Mesenchymal stem cell of Wharton's jelly (primary cell): ENCODE measurements around the genes VTCN1, GDAP2 and NBPF8.

- CAGE, long polyA plus RNA, result no peak
Measured at GRCh38 chr1:117210813-117211401, at the start of gene VTCN1. Gene VTCN1, minus strand, starts transcription at chr1:117210927.

DNA sequence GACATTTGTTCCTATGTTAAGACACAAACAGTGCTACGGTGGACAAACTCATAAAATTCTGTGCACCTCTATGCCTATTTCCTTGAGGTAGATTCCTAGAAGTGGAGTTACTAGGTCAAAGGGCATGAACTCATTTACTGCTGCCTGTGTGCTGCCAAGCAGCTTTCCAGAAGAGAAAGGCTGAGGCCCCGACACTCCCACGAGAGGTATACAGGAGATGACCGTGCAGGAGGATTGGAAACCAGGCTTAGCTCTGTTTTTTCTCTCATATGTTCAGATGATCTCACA, 34.3 kb upstream of the TENT5C start:
- CAGE, long polyA plus RNA, result no peak

- CAGE, long polyA plus RNA, result no peak
Measured at GRCh38 chr1:117599876-117600316, 6.0 kb upstream of the TENT5C start.

DNA sequence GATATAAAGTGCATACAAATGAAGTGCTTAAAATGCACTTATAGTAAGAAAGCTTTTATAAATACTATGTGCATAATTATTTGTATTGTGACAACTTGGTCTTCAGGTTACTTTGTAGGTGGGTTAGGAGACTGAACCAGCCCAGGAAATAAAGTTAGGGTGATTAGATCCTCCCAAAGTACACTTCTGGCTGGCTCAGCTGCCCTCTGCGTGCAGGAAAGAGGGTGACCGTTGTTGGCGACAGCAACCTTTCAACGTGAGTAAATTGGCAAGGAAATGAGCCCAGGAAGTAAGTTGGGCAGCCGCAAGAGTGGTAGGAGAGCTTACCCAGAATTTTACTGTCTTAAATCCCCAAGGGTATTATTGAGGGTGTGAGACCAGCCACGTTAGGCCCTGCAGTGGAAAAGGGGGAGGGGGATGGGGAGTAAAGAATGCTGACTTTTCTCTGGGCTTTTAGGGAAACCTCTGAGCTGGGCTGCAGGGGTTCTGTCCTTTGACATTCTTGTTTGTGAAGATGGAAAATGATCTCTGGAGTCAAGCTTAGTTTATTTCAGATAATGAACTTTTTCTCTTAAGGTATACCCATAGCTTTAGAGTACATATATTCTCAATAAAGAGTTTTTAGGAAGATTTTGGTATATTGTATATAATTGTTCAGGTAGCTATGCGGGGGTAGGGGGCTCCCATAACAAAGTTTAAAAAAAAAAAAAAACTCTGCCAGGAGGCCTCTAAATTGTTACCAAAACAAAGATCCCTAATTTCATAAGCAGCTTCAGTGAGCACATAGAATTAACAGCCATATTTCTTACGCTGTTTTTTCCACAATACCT, 1.8 kb downstream of the TENT5C start:
- CAGE, long polyA plus RNA, result no peak

DNA sequence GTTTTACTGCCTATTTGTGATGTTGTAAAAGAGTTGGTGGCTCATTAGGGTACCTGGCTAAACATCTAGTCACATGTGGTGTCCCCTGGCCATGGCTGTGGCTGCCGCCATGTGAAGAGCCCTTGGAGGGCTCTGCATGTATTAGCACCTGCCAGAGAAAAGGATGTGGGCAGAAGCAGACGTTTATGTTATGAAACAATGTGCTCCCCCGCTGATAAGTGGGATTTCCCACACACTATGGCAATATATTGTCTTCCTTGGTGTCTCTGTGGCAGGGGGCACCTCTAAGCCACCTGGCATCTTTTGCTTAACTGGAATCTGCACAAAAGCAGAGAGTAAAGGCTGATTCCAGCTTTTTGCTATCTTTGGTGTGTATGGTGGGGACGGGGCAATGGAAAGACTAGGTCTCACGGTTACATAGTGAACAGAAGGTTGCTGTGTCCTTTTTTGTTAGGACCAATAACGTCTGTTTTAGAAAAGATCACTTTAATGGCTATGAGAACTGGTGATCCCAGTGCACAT, 9.7 kb downstream of the TENT5C start:
- CAGE, long polyA plus RNA, result no peak

GRCh38 chr1:117899024-117899400, 30.4 kb downstream of the GDAP2 start:
- CAGE, long polyA plus RNA, result no peak

GRCh38 chr1:117929130-117929860, at the start of gene GDAP2:
Gene GDAP2, minus strand, starts transcription at chr1:117929621.
- CAGE, long polyA plus RNA, result start-site peak on the plus strand at chr1:117929771-117929794, 35 and 24 reads in 2 replicates

- CAGE, long polyA plus RNA, result no peak
Measured at GRCh38 chr1:117930439-117931075, 1.0 kb downstream of the WDR3 start.

DNA sequence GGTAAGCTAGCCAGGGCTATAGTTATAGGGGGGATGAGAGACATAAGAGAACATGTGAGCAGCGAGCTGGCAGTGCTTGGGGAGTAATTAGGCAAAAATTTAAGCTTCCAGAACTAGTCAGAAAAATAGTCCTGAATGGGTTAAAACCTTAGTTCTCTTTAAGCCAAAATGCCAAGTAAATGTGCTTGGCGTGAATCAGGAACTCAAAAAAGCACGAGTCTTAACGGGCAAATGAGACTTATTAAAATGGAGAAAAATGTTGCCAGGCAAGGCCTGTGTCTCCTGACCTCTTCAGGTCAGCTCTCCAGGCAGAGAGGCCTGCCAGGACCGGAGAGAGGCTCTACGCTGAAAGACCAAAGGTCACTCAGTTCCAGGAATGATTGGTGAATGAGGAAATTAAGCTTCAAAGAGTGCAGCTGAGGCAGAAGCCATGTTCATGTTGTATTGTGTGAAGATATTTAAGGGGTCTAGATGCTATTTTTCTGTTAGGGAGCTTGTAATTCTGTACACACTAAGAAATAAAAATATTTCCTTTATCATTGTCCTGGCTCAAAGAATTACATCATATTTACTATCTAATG, 66.6 kb downstream of the SPAG17 start:
- CAGE, long polyA plus RNA, result no peak

DNA sequence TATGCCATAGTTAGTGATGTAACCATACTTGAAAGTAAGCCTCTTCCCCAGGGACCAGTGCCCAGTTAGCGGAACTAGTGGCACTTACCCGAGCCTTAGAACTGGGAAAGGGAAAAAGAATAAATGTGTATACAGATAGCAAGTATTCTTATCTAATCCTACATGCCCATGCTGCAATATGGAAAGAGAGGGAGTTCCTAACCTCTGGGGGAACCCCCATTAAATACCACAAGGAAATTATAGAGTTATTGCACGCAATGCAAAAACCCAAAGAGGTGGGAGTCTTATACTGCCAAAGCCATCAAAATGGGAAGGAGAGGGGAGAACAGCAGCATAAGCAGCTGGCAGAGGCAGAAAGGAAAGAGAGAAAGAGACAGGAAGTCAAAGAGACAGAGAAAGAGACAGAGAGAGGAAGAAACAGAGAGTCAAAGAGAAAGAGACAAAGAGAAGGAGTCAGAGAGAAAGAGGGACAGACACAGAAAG, 37.0 kb upstream of the WARS2 start:
- CAGE, long polyA plus RNA, result no peak

DNA sequence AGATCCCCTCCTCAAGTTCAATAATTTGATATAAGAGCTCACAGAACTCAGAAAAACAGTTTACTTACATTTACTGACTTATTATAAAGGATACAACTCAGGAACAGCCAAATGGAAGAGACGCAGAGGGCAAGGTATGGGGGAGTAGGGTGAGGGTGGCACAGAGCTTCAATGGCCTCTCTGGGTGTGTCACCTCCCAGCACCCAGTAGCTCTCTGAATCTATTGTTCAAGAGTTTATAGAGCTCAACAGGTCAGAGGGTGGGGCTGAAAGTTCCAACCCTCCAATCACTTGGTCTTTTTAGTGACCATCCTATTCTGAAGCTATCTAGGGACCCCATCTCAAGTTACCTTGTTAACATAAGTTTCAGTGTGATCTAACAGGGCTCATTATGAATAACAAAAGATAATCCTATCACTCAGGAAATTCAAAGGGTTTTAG, 31.1 kb upstream of the ZNF697 start:
- CAGE, long polyA plus RNA, result no peak

DNA sequence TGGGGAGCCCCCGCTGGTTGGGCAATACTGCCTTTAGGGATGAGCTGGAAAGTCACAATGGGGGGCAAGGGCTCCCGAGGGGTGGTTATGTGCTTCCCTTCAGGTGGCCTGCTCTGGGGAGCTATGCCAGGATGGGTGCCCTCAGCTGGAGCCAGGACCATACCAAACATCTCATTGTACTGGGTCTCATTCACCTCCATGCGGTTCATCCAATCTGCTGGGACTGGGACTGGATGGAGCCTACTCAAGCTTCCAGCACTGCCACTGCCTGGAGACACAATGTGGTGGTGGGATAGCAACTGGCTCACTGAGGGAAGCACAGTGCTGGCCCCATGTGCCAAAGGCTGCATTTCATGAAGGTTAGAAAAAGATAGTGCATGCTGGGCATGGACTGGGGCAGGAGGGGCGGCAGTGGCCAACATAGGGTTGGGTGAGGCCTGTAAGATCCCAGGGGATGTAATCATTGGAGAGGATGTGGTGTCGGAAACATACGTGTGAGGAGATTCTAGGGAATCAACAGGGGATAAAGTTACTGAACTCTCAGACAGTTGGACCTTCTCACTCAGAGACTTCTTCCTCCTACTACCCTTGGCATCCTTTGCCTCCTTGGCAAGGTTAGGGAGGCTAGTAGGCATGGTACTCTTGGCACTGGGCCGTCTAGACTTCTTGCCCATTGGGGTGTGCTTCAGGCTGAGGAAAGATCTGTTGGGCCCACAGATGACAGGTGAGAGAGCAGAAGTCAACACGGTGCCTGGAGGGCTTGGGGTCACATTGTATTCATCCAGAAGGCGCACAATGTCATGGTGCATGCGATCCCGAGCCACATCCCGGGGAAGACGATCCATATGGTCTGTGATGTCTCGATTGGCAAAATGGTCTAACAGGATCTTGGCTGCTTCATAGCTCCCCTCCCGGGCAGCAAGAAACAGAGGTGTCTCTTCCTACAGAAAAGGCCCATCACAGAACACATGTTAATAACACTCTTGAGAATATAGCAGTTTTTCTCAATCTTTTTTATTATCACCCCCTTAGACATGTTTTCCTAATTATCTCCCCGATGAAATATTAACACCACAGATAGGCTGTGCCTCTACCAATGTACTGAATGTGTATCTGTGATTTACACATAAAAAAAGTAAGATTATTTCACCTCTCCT, 19.8 kb upstream of the ADAM30 start:
- CAGE, long polyA plus RNA, result no peak

DNA sequence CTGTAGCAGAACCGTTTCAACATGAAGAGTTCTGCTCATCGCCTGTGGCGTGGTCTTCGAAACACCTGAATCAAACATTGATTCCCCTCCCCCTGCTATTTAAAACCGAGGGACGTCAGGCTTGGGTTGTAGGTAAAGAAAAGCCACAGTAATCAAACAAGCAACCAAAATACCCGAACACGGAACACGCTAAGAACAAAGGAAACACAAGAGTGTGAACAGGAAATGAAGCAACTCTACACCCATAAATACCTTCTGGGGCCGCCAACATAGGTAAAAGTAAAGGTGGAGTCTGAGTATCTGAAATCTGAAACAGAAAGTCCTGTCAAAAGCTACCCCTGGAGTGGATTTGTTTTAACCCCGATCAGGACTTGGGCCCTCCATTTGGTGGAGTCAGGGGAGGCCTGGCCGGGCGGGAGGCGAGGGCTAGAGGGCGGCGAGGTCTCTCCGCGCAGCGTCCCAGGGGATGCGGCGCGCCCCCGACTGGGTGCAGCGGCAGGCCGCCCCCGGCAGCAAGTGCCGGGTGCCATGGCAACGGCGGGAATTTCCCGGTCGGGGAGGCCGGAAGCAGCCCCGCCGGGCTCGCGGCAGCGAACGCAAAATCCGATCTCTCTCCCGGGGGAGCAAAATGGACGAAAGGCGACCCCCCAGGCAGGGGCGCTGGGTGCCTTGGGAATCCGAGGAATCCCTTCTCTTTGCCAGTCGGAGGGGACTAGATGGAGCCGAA, 74.2 kb upstream of the NBPF8 start:
- CAGE, long polyA plus RNA, result start-site peak on the plus strand centred at position 573 of the sequence, 35 bp wide, 64 and 22 reads in 2 replicates

DNA sequence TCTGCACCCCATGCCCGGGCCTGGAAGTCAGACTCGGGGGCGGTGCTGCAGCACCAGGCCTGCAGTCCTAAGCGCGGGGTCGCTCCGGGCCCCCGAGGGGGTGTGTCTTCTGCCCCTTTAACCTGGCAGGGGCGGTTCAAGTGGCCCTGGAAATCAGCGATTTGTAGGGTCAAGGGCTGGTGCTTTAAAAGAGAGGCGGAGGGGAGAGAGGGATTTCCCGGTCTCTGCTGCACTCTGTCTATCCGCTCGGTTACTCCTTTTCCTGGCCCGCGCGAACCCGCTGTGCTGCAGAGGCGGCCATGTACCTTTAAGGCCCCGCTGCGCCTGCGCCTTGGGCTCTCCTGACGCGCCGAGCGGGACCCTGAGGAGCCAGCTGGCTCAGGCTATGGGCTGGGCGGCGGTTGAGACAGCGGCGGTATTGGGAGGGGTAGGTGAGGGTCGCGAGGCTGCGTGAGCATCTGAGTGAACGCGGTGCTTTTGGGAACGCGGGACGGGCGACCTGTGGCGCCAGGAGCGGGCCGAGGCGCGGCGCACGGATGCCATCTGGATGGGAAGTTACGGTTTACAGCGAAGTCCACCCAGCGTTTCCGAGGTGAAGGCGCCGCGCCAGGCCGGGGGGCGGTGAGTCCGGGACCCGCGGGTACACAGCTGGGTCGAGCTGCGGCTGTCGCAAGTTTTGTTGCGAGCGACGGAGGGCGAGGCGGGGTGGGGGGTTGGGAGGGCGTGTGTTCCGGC, at the start of gene NBPF8:
NBPF8 (plus strand) TSS at position 352 of the 735 bp plus-strand sequence.
- CAGE, long polyA plus RNA, result no peak

DNA sequence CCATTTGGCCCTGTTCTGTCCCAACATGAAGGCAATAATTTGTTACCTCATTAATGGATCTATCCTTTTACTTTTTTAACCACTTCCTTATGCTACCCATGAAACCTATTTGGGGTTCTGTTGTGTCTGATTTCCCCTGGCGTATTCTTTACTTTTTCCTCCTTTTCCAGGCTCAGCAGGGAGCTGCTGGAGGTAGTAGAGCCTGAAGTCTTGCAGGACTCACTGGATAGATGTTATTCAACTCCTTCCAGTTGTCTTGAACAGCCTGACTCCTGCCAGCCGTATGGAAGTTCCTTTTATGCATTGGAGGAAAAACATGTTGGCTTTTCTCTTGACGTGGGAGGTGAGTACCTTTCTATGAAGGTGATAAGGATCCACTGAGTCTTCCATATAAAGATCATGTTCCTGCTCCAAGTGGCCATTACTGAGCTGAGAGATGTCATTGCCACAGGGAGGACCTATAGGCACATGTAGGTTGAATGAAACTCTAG, 49.4 kb downstream of the NBPF8 start:
- CAGE, long polyA plus RNA, result no peak

- CAGE, long polyA plus RNA, result no peak
Measured at GRCh38 chr1:120531647-120532110, 116.8 kb downstream of the NBPF8 start.

DNA sequence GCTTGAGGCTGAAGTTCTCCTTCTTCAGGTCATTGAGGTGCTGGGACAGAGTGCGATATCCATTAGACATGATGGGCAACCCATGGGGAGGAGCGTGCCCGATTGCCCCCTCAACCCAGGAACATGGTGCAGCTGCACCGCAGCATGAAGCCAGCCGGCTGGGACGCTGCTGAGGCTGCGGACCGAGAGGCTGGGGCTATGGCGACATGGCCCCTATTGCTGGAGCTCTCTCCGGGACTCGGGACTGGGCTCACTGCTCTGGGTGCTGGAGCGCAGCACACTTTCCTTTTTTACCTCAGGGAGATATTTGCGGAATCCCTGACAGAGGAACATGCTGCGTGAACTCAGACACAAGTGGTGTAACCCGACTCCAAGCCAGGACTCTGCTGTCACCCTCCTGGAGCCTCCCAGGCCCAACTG, 103.3 kb upstream of the NOTCH2NLR start:
- CAGE, long polyA plus RNA, result no peak

DNA sequence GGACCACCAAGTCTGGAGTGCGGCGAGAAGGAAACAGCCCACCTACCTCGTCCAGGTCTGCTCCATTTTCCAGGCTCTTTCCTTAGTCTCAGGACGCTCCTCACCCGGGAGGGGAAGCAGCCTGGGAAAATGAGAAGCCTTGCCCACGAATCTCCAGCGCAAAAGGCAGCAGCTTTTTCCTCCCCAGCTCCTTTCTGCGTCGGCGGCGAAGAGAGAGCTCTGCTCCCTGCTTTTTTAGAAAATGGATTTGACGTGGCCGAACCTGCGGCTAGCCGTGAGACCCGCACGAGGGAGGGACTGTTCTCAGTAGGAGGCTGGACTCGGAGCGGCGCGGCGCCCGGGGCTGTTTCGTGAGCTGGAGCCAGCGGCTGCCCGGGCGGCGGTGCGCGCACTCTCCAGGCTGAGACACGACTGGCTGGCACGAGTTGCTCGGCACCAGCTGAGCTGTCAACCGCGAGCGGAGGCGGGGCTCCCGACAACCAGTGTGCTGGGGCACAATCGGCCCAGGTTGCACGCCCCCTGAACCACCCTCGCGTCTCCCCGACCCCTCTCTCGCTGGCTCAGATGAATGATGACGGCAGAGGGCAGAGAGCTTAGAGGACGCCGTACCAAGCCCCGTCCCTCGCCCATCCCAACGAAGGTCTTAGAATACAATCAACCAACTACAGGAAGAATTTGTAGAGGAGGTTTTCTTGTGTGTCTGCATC, 58.6 kb upstream of the NOTCH2NLR start:
- CAGE, long polyA plus RNA, result no peak

GRCh38 chr1:120844068-120845240, 45.1 kb upstream of the PPIAL4A start:
- CAGE, long polyA plus RNA, result no peak

DNA sequence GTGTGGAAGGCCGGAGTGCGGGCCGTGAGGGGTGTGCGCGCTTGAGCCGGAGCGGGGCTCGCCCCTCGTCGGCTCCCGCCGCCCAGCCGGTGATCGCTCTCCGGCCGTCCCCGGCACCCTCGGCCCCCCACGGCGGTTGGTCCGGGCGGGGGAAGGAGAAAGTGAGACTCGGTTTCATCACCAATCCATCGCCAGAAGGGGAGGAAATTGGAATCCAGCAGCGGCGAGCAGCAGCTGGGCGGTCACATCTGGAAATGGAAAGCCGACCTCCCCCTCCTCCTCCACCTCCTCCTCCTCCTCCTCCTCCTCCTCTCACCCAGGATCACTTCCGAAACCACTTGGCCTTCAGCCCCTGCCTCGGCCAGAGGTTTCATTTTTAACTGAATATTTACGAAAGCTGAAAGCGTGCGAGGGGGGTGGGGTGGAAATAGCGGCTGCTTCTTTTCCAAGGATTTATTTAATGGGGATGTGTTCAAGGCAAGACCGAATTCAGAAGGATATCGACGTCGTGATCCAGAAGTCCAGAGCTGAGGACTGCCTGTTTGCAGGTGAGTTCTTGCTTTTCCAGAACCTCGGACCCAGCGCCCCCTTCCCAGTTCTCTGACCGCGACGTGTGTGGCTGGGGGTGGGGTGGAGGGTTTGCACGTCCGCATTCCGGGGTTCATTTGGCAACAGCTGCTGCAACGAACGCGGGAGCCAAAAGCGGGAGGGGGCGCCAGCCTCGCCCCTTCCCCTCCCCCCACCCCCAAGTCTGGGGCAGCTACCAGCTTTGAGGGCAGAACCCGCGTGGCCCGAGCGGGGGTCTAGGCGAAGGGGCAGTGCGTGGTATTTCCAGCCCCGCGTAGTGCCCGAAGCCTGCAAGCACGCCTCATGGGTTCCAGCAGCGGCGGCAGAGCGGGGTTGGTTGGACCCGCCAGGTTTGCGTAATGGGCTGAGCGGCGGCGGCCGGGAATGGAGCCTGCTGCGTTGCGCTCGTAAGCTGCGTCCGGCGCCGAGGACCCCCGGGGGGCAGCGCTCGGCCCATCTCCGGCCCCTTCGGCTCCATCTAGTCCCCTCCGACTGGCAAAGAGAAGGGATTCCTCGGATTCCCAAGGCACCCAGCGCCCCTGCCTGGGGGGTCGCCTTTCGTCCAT, 23.7 kb downstream of the PPIAL4A start:
- CAGE, long polyA plus RNA, result no peak